AG09309 (cell line): ENCODE measurements around the genes UHRF2 and TYRP1.

DNA sequence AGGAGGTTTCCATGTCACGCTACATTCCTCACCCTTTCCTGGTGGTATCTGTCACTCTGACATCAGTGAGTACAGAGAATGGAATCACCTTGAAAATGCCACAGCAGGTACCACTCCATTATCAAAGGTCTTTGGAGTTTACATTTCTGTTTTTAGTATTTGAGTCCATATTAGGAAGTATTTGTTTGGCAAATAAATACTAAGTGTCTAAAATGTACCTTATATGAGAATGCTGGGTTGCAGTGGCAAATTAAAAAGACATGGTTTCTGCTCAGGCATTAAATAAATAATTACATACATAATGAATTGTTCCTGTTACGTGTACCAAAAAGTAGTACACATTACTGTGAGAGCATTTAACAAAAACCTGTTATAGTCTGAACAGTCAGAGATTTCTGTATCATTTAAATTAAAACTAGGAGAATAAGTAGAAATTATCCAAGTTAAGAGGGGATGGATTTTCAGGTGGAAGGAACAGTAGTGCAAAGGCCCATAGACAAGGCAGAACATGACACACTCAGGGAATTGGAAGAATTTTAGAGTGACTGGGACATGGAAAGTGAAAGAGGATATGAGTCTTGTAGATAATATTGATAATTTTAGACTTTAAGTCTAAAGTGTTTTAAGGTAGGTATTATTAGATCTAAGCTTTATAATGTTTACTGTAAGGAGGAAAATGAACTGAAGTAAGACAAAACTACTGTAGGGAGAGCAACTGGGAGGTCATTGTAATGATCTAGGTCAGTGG lies 75.4 kb downstream of the ERMP1 start:
- RRBS, result no CpG with 5 or more reads among the region's 2 CpGs

DNA sequence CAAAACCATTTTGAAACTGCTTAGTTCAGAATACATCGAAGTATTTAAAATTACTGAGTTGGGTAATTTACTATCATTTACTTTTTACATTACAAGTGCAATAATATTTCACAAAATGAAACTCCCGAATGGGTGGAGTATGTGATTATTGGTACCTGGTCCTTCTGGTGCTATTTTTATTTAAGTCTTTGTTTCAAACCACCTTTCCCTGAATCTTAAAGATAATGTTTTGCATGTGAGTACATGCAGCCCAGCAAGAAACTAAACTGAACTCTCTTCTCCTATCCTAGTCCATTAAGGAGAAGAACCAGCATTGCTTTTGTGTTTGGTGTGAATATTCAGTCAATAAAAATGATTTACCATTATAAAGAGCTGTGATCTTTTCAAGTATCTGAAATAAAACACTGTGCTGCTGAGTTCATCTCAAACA lies 57.2 kb downstream of the ERMP1 start:
- RRBS, result no CpG with 5 or more reads among the region's 2 CpGs

DNA sequence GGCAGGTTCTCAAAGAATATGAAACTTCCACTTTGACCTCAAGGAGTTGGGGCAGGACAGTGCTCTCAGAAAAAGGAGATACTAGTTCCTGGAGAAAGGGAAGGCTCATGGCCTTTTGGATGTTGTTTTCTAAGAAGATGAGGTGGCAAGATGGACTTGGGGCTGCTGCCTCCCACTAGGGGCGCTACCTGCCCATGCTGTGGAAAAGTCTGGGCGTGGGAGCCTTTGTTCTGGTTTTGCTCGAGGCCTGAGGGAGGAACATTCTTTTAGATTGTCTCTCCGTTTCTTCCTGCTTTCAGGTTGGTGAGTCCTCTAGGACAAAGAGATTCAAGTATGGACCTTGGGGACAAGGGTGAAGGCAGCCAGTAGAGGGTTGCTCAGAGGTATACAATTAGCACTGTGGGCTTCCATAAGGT lies 20.9 kb upstream of the MLANA start:
- RRBS, result no CpG with 5 or more reads among the region's 4 CpGs

DNA sequence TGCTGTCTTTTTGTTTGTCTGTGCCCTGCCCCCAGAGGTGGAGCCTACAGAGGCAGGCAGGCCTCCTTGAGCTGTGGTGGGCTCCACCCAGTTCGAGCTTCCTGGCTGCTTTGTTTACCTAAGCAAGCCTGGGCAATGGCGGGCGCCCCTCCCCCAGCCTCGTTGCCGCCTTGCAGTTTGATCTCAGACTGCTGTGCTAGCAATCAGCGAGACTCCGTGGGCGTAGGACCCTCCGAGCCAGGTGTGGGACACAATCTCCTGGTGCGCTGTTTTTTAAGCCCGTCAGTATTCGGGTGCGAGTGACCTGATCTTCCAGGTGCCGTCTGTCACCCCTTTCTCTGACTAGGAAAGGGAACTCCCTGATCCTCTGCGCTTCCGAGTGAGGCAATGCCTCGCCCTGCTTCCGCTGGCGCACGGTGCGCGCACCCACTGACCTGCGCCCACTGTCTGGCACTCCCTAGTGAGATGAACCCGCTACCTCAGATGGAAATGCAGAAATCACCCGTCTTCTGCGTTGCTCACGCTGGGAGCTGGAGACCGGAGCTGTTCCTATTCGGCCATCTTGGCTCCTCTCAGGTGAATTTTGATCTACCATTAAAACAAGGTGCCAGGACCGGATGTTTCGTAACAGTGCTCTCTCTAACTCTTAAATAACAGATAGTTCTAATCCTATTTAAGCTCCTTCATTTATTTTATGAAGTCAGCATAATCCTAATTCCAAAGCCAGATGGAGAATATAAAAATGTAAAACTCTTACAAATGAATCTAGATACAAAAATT lies 32.8 kb upstream of the IL33 start:
- RRBS, result 94% methylated on average over 1 of the region's 31 CpGs

- RRBS, result 2% methylated on average over 38 of the region's 114 CpGs
Observed at GRCh38 chr9:6412871-6413889, at the start of gene UHRF2. Gene UHRF2, plus strand, starts transcription at chr9:6413199.

DNA sequence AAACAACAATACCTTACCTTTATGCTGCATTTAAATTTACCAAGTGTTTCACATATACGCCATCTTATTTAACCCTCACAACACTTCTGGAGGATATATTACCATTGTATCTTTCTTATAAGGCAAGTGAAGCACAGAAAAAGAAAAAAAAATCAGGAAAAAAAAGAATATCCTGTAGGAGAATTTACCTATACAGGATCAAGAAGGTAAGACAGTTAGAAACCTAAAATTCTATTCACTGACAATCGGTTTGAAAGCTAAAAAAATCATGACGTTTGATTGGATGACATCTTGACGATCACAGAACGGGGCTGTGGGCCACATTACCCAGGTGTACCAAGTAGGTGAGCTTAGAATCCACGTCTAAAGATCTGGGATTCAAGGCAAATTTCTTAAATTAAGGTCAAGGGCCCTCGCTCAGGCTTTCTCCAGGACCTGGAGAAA lies 909 bp downstream of the DMAC1 start:
- RRBS, result no CpG with 5 or more reads among the region's 7 CpGs

GRCh38 chr9:7974433-7974961 lies 174.9 kb upstream of the DMAC1 start:
- RRBS, result no CpG with 5 or more reads among the region's 5 CpGs

- RRBS, result no CpG with 5 or more reads among the region's 2 CpGs
Observed at GRCh38 chr9:8958362-8958627, 1158.7 kb upstream of the DMAC1 start.

DNA sequence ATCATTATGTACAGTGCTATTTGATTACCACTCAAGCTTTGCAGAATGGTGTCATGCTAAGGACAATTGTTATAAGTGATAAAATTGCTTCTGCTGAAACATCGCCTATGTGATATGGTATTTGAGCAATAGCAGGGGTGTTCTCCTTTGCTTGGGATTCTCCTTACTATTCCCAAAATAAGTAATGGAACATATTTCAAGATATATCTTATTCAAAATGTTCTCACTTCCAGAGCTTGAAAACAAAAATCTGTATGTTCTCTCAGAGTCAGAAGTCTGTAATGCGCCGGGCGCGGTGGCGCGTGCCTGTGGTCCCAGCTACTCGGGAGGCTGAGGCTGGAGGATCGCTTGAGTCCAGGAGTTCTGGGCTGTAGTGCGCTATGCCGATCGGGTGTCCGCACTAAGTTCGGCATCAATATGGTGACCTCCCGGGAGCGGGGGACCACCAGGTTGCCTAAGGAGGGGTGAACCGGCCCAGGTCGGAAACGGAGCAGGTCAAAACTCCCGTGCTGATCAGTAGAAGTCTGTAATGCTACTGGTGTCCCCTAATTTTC lies 1171.0 kb downstream of the PTPRD start:
- RRBS, result no CpG with 5 or more reads among the region's 20 CpGs

- RRBS, result no CpG with 5 or more reads among the region's 2 CpGs
Observed at GRCh38 chr9:9611967-9612498, 1000.8 kb downstream of the PTPRD start.

GRCh38 chr9:9799659-9799973 lies 813.2 kb downstream of the PTPRD start:
- RRBS, result no CpG with 5 or more reads among the region's 1 CpG

- RRBS, result no CpG with 5 or more reads among the region's 4 CpGs
Observed at GRCh38 chr9:12693154-12693920, at the start of gene TYRP1. Gene TYRP1, plus strand, starts transcription at chr9:12693385.

DNA sequence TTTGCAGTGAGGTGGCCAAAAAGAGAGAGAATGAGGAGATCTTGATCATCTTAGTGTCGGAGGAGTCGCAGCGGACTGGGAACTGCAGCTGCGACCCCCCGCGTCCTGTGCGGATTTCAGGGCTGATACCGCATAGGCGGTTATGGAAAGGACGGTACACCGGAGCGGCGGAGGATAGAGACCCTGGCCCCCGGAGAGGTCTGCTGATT lies 515 bp downstream of the LURAP1L start:
- RRBS, result 3% methylated on average over 1 of the region's 14 CpGs

GRCh38 chr9:12793920-12794420 lies 19.1 kb downstream of the LURAP1L start:
- RRBS, result no CpG with 5 or more reads among the region's 4 CpGs

DNA sequence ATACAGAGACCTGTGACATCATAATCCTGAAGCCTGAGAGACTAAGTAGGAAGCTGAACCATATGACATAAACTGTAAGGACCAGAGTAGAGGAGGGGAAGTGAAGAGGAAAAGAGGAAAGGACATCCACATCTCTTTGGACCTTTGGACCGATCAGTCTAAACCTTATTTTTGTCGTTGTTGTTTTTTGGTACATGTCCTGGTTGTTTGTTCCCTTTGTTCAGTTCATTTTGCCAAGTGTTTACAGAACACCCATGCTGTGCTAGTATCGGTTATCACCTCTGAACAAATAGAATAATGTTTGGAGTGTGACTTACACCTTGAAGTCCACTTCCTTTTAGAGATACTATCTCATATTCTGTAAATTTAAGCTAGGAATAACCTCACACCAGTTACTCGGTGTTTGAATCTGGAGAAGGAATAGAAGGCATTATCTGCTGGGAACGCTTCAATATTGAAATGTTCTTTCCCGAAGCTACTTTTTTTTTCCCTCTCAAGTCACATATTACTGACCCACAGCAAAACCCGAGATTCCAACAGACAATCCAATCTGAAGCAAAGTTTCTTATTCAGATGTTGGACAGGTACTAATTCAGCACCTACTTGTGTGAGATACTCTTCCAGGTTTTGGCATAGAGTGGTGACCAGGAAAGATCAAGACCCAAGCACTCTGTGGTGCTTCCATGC lies 42.1 kb downstream of the LURAP1L start:
- RRBS, result no CpG with 5 or more reads among the region's 7 CpGs

- RRBS, result no CpG with 5 or more reads among the region's 1 CpG
Observed at GRCh38 chr9:12923389-12923789, 148.6 kb downstream of the LURAP1L start.

DNA sequence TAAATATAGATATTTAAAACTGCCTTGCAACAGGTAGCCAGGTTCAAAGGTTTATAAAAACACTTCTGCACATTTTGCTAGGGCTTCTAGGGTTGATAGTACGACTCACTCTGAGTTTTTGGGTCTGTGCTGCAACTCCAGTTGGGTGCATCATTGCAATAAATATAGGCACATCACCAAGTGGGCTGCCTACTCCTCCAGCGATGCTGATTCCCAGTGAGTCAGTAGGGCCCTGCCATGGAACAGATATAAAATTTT lies 167.6 kb downstream of the MPDZ start:
- RRBS, result no CpG with 5 or more reads among the region's 2 CpGs

- RRBS, result no CpG with 5 or more reads among the region's 7 CpGs
Observed at GRCh38 chr9:13168172-13168804, 111.2 kb downstream of the MPDZ start.

- RRBS, result no CpG with 5 or more reads among the region's 2 CpGs
Observed at GRCh38 chr9:13267734-13268311, 11.7 kb downstream of the MPDZ start.